Measurements from ENCODE around the genes BRD1 and MAPK11.

DNA sequence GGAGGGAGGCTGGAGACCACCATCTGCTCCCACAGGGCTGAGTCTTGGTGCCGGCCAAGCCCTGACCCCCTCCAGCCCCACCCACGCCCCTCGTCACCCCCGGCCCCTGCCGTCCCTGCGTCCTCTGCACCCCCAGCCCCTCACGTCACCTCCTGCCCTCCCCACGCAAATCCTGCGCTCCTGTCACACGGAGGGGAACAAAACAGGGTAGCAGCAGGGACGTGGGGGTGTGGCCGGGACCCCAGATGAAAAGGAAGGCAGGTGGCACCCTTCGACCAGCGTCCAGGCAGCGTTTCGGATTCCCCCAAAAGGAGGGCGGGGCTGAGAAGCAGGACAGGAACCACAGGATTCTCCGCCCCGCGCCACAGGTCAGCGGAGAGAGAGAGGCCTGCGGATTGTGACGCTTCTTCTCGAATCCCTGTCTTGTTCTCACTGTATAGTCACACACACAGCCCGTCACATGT is 156.7 kb downstream of the BRD1 start:
- RRBS = 23% methylated on average over 4 of the region's 25 CpGs

DNA sequence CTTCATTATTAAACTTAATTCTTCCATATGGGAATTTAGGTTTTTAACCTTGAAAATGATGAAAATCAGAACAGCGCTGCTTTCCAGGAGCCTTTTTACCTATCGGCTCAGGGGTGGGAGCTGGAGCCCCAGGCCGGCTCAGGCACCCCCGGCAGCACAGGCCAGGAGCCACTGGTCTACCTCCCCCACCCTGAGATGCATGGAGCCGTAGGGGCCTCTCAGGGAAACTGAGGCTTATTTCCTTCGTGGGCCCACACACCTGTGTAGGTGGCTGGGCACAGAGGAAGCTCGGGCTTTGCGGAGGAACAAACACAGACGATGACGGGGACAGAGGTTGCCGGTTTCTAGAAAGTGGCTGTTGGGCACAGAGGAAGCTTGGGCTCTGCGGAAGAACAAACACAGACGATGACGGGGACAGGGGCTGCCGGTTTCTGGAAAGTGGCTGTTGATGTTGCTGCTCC is 149.5 kb downstream of the BRD1 start:
- RRBS = 87% methylated on average over 1 of the region's 15 CpGs

DNA sequence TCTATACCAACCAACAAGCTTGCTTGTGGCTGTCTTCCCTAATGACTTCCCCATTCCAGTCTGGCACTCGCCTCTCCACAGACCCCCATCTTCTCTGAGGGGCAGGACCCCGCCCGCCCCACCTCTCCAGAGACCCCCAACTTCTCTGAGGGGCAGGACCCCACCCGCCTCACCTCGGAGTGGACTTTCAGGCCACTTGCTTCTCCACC is 36.2 kb downstream of the BRD1 start:
- RRBS = no CpG with 5 or more reads among the region's 5 CpGs

DNA sequence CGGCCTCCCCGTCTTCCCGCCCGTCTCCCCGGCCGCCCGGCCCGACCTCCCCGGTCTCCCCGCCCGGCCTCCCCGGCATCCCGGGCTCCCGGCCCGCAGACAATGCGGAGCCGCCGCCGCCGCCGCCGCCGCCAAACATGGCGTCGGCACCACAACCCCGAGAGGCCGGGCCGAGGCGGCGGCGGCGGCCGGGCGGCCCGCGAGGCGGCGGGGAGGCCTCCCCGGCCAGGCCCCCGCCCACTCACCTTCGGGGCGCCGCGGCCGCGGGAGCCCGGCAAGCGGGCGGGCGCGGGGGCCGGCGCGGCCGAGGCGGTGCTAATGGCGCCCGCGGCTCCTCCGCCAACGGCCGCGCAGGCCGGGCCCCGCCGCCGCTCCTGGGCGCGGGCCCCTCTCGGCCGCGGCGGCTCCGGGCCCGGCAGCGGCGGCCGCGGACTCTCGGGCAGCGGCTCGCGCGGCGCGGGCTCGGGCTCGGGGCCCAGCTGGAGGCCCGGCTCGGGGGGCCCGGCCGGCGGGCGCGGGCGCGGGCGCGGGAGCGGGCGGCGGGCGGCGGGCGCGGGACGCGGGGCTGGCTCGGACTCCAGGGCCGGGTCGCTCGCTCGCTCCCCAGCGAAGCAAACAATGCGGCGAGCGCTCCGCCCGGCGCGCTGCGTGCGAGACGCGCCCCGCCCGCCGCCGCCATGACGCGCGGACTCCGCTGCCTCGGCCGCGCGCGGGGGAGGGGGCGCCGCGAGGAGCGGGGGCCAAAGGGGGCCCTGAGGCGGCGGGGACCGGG is at the start of gene BRD1:
Gene BRD1, minus strand, starts transcription at position 622 of the 772 bp plus-strand sequence.
- RRBS = 1% methylated on average over 83 of the region's 145 CpGs

DNA sequence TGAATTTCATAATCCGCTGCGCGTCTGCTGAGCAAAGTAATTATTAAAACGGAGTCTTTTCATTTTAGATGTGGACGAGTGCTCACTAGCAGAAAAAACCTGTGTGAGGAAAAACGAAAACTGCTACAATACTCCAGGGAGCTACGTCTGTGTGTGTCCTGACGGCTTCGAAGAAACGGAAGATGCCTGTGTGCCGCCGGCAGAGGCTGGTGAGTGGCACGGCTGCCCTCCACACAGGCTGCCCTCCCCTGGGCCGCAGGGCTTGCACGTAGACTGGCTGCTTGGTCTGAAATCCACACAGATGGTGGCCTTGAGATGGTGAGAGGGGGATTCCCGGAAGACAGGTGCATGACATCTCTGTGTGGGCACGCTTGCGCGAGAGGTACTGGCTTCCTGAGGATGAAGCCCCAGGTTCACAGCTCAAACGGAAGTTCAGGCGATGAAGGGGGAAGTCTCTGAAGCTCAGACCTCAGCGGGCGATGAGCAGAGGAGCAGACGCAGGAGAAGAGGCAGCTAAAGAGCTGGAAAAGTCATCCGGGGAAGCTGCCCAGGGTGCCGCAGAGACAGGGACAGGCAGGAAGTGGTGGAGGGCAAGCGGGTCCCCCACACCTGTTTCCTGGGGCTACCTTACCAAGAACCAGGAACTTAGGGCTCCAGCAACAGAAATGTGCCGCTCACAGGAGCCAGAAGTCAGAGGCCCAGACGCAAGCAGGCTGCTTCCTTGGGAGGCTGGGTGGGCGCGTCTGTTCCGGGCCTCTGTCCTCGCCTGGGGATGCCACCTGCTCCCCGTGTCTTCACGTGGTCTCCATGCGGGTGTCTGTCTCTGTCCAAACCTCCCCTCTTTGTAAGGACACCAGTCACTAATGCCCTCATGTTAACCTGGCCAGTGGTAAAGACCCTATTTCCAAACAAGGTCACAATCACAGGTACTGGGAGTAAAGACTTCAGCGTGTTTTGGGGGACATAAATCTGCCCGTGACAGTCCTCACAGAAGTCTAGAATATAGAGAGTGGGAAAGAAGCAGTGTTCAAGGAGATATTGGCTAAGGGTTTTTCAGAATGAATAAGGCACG is 7.3 kb downstream of the CRELD2 start:
- RRBS = no CpG with 5 or more reads among the region's 39 CpGs

DNA sequence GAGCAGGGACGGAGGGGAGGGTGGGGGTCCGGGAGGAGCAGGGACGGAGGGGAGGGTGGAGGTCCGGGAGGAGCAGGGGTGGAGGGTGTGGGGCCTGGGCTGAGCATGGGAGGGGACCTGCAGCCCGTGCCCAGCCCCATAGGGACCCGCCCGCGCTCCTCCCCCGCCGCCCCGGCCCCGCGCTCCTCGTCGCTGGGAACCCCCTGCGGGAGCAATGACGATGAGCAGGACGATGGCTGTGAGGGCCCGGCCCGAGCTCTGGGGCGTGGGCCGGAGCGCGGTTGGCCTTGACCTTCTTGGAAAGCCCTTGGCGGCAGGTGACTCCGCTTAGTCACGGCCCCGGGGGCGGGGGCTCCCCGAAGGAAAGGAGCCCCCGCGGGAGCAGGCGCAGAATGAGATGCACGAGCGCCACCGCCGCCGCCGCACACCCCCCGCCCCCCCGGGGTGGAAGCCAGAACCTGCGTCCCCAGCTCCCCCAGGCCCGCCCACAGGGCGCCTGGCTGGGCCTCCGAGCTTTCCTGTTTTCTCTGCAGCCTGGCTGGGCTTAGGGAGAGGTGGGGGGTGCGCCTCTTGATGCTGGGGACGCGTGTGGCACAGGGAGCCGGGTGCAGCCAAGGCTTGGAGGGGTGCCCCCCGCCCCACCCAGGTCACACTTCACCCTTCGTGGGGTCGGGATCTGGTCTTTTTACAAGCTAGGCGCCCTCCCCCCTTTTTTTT is 17.7 kb downstream of the CRELD2 start:
- RRBS = 3% methylated on average over 32 of the region's 53 CpGs

- RRBS = no CpG with 5 or more reads among the region's 2 CpGs
These were observed 15.0 kb upstream of the PIM3 start for GRCh38 chr22:49945672-49945896.

GRCh38 chr22:49952969-49953908 is 7.3 kb upstream of the PIM3 start:
- RRBS = no CpG with 5 or more reads among the region's 29 CpGs

- RRBS = no CpG with 5 or more reads among the region's 17 CpGs
These were observed 1.5 kb upstream of the PIM3 start for GRCh38 chr22:49959092-49959549.

DNA sequence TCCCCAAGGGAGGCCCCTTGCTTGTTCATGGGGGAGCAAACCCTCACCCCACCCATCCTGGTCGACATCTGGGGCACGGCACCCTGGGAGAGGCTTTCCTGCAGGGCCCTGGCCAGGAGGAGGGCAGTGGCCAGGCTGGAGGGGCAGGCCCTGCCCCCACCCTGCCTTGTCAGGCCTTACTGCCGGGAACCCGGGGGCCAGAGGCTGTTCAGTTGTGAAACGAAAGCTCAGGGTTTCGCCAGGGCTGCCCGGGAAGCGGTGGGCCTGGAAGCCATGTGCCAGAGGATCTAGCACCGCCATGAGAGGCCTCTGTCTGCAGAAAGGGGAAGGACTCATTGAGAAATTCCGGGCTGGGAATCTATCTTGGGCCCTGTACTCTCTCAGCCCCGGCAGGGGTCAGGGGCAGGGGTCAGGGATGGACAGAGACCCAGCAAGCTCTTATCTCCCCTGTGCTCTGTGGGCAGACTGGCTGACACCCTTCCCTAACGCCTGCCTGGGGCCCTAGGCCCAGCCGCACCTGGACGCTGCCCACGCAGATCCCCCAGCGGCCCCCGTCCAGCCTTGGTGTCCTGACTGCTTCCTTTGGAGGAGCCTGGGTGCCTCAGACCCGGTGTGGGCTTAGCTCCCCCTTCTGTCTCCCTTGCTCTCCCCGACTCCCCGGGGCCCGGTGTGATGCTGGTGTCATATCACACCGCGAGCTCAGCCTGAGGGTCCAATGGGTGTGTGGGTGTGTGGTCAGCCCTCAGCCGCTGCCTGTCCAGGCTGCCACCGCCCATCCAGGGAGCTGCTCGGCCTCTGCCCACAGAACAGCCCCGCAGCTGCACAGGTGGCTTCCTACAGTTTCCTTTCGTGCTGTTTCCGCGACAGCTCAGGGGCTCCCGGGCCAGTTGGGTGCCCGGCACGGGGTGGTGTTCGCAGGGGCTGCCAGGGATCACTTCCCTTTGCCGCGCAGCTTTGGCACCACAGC is 6.4 kb downstream of the PIM3 start:
- RRBS = 64% methylated on average over 10 of the region's 36 CpGs

DNA sequence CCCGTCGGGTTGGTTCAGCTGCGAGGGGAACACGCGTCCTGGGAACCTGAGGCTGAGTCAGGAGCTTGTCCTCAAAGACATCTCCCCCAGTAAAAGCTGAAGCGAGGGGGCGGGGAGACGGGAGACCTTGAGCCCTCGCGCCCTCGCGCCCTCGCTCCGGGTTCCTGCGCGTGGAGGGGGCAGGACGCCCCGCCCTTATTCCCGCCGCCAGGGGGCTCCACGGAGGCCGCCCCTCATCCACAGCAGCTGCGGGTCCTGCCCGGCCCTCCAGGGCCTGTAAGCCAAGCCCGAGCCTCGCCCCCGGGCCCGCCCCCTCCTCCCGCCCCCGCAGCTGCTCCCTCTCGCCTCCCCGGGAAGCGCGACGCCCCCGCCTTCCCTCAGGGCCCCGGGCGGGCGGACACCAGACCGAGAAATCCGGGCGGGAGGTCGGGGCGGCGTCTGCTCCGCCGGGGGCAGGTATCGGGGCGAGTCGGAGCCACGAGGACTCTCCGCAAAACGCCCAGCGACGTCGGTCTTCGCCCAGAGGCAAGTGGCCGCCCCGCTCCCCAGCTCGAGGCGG is 22.8 kb downstream of the PIM3 start:
- RRBS = 77% methylated on average over 21 of the region's 61 CpGs

DNA sequence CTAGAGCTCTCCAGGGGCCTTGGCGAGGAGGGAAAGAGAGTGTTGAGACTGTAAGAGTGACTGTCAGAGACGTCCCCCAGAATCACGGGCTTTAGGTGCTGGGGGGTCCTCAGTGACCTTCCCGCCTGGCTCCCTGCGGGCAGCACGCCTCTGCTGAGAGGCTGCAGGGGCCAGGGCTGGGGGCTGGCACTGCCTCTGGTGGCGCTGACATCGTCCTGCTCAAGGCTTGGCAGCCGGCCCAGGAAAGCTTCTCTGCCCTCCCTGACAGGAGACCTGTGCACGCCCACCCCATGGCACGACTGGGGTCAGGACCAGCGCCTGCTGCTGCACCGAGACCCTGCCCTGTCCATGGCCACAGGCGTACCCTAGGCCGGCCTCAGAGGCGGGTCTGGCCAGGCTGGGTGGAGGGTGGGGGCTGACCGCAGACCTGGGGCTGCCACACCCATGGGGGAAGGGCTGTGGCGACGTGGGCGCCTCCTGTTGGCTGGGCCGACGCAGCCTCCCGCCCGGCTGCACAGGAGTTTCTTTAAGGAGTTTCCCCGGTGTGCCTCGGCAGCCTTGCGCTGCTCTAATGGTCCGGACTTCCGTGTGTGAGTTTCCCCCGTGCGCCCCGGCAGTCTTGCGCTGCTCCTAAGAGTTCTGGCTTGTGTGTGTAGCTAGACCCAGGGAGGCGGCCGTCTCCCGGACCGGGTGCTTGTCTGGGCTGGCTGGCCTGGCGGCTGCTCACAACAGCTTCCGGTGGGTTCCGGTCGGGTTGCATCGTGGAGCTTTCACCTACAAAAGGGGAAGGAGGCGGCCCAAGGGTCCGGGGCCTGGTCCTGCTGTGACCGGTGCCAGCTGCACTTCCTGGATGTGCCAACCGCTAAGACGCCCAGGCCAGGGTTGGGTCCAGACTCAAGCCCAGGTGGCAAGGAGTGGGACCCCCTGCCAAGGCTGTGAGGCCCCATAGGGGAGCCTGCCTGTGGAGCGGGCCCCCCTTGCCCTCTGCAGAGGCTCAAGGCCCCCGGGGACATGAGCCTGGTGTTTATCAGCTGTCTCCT is 4.7 kb downstream of the TRABD start:
- RRBS = 2% methylated on average over 17 of the region's 49 CpGs

DNA sequence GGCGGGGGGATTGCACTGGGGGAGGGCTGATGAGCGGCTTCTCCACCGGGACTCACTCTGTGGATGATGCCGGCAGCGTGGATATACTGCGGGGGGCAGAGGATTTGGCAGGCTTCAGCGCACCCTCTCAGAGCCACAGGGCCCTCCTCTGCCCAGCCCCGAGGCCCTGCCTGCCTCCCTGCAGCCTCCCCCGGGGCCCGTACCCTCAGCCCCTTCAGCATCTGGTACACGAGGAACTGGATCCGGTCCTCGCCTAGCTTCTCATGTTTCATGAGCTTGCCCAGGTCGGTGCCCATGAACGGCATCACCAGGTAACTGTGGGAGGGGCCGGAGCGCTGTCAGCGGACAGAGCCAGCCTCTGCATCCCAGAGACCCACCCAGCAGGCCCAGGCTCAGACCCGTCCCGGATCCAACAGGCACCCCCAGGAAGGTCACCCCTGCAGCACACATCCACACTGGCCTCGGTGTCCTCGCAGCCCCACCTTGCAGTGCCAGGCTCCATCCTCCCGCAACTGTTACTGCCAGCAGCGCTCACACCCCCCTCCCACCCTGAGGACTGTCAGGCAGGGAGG is 4.5 kb downstream of the MAPK12 start:
- RRBS = 97% methylated on average over 11 of the region's 24 CpGs

DNA sequence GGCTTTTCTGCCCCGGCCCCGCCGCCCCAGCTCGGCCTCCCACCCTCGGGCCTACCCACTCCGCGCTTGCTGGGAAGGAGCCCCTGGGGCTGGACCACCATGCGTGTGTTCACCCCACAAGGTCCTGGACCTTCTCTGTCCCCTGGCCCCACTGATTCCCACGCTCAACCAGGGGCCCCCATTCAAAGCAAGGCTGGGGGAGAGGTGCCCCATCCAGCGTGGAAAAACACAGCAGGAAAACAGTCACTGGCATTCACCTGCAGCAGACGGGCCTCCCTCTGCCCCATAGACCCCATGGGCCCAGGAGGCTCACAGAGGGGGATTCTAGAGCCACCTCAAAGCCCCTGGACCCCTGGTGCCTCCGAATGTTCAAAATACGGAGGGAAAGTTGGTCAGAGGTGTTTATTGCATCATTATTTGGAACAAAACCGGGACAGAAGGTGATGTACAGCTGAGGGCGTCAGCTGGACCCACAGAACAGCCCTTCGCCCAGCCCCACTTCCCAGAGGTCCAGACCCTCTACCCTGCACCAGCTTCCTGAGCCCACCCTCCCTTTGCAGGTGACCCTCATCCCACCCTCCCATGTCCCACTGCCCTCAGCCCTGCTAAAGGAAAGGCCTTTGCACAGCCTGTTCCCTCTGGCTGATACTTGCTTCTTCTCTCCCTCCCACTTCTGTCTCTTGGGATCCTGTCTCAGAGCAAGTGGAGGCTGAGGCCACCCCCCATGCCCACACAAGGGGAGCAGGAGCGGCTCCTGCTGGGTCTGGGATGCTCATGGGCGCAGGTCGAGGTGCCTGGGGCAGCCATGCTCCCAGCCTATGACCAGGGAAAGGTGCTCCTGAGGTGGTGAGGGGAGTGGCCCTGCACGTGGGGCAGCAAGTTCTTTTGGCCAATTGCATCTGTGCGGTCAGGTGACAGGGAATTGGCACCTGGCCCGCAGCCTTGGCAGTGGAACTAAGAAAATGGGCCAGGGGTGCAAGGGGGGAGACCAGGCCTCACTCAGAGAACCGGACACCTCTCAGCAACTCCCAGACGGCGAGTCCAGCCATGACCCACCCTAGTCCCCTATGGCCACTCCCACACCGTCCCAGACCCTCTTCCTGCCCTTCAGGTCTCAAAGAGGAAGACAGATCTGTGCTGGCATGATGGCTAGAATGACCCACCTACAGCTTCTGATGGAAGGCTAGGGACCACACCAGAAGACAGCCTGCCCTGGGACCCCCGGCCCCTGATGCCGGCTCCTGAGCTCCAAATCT is 1.7 kb downstream of the MAPK11 start:
- RRBS = 100% methylated on average over 1 of the region's 28 CpGs

DNA sequence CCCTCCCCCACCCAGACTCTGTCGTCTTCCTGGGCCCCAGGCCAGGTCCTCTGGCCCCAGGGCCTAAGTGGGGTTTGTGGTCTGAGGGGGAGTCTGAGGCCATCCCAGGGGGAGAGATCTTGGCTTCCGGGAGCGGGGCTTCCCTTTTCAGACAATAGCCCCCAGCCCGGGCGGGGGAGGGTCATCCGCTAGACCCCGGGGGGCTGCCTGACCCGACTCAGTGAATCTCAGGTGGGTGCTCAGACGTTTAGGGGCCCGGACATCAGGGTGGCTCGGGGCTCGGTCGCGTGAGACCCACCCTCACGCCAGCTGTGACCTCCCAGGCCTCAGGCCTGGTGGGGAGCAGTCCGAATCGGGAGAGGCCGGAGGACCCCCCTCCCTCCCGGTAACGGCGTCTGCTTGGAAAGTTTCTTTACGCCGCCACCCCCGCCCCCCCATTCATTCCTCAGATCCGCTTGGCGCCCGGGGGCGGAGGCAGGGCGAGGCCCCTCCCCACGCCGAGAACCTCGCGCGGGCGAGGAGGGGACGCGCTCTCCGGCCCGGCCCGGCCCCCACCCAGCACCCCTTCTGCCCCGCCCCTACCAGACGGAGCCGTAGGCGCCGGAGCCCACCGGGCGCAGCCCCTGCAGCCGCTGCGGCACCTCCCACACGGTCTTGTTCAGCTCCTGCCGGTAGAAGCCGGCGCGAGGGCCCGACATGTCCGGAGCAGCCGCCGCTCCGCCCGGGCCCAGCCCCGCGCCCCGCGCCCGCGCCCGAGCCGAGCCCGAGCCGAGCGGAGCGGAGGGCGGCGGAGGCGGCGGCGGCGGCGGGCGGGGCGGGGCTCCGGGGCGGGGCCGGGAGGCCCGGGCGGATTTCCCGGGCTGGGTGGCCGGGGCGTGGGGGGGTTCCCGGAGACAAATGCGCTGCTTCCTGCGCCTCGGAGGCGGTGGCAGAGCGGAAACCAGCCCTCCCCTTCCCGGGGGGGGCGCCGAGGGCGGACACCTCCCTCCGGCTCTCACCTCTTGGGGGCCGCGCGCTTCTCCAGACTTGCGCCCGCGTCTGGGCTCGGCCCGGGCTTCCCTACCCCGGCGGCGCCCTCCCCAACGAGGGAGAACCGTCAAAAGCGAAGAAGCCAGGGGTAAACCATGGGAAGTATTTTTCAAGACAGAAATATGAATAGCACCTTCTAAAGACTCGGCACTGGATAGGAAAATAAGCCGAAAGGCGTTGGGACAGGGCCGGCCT is at the start of gene MAPK11:
Gene MAPK11, minus strand, starts transcription at position 786 of the 1,224 bp plus-strand sequence.
- RRBS = 2% methylated on average over 74 of the region's 118 CpGs

GRCh38 chr22:50270819-50271057 is 558 bp upstream of the MAPK11 start:
- RRBS = 1% methylated on average over 12 of the region's 16 CpGs

DNA sequence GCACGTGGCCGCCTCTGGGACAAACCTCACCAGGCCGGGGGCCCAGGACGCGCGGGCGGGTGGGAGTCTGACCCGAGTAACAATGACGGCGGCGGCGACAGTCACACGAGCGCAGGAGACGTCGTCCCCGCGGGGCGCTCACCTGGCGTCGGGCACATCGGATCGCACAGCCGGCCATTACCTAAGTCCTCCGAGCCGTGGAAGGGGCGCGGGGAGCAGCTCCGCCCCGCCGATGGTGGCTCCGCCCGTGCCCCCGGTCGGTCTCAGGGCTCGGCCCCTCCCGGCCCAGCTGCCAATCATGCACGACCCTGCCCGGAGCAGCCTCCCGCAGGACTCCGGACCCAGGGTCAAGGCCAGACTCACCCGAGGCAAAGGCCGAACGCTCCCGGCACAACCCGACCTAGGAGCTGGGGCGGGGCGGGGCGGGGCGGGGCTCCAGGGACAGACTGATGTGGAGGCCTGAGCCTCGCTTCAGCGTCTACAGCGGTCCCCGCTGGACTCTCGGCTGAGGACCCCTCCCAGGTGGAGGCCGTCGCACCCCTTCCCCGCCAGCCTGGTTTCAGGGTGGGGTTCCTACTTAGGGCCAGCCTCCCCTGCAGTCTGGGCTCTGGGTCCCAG is 7.2 kb downstream of the PLXNB2 start:
- RRBS = 97% methylated on average over 5 of the region's 58 CpGs

DNA sequence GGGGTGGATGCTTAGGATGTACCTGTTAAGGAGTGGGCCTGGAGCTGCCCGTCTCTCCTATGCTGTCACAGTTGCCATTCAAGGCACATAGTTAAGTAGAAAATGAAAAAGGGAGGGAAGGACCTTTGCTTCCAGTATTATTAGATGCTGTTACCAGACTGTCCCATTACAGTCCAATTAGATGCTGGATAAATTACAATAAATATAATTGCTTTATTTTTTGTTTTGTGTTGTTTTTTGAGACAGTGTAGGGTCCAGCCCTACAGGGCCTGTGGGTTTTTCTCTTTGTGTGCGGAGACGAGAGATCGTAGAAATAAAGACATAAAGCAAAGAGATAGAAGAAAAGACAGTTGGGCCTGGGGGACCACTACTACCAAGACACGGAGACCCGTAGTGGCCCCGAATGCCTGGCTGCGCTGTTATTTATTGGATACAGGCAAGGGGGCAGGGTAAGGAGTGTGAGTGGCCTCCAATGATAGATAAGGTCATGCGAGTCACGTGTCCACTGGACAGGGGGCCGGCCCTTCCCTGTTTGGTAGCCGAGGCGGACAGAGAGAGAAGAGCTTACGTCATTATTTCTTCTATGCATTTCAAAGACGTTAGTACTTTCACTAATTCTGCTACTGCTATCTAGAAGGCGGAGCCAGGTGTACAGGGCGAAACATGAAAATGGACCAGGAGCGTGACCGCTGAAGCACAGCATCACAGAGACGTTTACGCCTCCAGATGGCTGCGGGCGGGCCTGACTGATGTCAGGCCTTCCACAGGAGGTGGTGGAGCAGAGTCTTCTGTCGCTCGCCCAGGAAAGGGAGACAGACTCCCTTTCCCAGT is 24.6 kb downstream of the PPP6R2 start:
- RRBS = no CpG with 5 or more reads among the region's 25 CpGs

DNA sequence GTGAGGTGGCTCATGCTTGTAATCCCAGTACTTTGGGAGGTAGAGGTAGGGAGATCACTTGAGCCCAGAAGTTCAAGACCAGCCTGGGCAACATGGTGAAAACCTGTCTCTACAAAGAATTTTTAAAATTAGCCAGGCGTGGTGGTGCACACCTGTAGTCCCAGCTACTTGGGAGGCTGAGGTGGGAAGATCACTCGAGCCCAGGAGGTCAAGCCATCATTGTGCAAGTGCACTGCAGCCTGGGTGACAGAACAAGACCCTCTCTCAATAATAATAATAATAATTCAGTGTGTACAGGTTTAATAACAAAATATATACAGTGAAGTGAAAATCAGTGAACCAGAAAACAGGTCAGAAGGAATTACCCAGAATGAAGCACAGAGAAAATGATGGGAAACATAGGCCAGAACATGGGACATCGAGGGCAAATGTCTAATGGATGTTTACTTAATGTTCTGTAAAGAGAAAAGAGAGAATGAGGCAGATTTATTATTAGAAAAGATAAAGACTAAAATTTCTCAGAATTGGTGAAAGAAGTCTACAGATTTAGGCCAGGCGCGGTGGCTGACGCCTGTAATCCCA is 34.1 kb downstream of the PPP6R2 start:
- RRBS = no CpG with 5 or more reads among the region's 6 CpGs

DNA sequence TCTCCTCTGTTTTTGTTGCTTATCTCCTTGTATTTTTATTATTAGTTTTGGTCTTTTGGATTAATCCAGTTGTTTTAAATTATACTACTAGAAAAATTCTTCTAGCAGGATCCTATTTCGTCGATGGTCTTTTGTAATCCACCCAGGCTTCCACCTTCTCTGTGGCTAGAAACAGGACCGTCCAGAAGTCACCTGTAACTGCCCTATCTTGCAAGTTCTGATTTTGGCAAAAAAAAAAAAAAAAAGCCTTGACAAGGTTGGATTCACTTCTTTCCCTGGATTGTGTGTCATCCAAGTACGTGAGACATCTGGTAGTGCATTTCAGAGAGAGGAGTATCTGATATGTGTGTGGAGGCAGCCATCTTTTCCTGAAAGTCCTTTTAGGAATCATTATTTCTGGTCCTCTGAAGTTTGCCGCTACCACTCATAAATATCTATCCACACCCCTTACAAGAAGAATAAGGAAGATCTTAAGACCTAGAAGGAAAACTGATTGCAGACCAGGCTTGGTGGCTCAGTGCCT is 48.7 kb downstream of the PPP6R2 start:
- RRBS = no CpG with 5 or more reads among the region's 5 CpGs

Measured in CMK (cell line).